Panc1 (cell line): ENCODE results near the genes IGDCC4 and INTS14.

DNA sequence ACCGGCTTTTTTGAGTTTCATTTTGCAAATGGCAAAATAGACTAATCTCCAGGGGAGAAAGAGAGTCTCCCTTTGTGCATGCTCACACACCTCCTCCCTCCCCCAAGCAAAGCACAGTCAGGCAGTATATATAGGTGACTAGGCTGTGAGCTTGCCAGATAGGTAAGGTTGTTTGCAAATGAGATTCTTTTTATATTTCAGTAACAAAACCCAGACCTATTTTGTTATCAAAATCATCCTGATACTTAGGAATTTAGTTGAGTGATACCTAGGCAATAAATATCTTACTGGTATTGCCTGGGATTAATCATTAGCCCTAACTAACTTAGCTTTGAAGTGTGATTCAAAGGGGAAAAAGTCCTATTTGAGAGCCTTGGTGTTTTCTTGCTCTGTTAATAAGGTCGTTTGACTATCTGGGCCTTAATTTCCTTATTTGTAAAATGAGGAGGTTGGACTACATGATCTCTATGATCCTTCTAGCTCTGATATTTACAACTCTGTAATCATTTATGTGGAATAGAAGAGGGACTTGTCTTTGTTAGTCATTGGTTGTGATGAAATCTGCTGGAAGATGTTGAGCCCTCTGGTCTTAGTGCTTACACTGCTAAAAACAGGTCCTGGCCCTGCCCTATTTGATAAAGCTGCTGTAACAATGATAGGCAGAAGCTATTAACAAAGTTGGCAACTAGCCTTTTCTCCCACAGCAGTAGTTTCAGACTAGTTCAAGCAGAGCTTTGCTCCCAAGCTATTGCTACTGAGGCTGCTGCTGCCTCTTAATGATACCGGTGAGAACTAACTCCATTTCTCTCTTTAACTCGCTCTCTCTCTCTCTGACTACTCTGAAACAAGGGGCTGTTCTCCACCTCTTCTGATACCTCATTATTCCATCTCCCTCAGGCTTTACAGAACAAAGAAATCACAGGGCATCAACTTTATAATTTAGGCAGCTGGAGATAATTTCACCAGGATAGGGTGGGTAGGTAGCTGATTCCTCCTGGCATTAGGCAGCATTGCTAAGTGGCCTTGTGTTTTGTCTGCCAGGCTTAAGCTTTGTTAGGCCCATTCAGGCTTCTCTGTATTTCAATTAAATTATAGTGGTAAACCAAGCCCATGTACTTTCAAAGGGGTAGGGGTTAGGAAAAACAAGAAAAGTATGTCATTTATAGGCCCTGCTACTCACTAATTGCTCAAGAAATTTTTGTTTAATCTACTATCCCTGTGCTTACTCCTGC, 139.9 kb downstream of the RBPMS2 start:
- RRBS, 2 experiments = no CpG with 5 or more reads among the region's 4 CpGs

DNA sequence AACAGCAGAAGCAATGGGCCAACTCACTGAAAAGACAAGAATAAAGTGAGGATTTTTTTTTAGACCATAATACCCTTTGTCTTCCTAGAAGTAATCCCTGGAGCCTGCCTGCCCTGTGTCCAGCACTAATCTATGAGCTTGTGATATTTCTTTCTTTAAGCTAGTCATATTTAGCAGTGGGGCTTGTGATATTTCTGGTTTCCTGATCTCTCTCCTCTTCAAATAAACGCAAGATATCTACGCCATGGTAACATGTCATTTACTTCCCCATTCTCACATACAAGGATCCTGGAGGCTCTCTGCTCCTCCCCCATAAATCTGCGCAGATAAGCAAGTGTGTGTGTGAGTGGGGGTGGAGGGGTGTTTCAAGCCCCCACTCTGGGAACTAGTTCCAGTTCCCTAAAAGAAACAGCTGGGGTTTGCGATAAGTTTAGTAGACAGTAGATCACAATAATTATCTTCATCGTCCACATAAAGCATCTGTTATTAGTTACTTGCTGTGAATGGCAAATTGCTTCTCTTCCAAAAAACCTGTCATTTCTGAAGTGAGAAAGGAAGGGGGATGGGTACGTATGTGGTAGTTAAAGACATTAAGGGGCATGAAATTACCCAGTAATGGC, 79.9 kb downstream of the RBPMS2 start:
- RRBS, 2 experiments = no CpG with 5 or more reads among the region's 6 CpGs

DNA sequence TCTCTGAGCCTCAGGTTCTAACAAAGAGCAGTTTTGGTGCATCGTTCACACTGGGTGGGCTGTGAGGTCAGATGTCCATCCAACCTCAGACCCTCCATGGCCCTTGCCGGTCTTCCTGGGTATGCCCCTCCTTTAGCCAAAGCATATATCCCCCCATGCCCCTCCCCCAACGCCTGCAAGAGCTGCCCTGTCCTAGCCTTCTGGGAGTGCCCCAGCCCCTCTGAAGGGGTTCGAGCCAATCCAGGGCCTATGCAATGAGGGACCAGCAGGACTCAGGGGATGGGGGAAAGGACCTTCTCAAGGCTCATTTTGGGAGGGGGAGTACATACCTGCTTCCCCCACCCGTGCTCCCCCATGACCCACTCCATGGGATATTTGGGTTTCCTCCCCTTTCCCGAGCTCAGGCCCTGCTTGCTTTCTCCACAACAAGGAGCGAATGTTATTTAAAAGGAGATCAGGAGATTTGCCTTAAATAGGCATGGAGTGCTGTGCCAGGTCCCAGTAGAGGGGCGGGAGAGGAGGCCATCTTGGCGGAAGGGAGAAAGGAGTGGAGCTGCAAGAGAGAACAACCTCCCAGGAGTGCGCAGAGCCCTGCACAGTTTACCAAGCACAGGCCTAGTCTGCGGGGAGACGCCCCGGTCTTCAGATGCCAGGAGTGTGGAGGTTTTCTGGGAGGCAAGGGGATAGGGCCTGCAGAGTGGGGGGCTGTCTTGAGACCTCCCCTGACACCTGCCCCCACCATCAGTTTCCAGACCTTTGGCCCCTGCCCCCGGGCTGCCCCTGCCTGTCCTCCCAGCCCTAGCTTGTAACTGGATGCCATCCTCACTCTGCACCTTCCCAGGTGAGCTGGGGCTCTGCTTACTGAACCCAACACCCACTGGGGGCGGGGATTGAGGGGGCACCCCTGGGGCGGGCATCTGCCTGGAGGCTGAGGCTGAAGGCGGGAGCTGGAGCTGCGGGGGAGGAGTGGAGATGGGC, 18.1 kb downstream of the PIF1 start:
- RRBS, 2 experiments = no CpG with 5 or more reads among the region's 18 CpGs

- RRBS, 2 experiments = no CpG with 5 or more reads among the region's 8 CpGs
Observed at GRCh38 chr15:64842435-64842981, 793 bp downstream of the PLEKHO2 start.

DNA sequence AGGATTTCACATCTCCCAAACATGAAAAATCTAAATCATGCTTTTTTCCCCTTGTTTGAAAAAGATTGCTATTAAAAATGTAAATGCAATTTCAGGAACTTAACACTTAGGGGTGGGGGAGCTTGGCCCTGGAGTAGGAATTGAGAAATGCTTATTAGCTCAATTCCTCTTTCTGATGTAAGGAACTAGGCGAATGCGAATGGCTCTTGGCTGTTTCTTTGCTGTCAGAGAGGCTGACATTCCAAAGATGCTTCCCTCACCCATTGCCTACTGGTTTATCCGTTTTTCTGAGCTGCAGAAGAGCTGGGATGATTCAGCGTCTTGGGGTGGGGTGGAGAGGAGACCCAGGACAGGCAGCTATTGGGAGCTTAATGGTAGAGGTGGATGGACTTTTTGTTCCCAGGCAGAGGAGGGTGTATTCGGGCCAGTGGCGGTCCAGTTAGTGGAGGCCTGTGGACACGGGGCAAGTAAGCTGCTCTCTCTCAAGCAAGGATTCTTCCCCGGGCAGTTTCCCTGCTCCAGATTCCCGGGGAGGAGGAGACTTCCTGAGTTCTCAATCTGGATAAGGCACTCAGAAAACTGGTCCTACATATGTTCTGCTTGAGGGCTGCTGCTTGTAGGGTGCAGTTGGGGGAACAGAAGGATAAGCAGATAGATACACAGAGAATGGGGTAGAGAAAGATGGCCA, 9.8 kb downstream of the PLEKHO2 start:
- RRBS, 2 experiments = no CpG with 5 or more reads among the region's 9 CpGs

DNA sequence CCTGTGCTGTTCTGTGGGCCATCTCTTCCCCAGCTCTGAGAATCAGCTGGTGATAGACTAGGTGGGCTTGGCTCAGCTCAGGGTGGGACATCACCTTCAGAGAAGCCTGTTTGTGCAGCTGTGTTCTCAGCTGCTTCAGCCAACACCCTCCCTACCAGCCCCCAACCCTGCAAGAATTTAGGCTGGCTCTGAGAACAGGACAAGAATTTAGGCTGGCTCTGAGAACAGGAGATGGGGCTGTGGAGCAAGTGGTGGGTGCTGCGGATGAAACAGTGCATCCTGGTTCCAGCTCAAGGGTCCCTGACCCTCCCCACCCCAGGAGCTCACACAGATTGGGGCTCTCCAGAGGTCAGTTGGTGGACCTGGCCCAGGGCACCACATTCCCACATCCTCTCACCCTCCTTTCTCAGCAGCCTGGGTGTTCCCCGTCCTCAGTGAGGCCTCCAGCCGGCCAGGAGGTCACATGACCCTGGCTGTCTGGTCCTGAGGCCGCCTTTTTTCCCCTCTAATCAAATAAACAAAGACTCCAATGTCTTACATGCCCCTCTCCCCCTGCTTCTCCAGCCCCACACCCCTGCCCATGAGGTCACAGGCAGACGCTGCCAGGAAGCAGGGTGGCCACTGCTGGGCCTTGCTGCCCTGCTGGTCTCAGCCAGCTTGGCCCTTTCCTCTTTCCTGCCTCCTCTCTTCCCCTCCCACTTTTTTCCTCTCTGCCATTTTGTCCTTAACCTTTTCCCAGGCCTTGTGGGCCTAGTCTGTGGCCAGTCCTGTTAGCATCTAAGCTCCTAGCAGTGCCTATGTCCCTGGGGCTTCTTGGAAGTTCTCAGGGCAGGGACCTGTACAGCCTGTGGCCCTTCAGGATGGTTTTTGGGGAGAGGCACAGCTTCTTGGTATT, 15.0 kb downstream of the PLEKHO2 start:
- RRBS, 2 experiments = no CpG with 5 or more reads among the region's 5 CpGs

DNA sequence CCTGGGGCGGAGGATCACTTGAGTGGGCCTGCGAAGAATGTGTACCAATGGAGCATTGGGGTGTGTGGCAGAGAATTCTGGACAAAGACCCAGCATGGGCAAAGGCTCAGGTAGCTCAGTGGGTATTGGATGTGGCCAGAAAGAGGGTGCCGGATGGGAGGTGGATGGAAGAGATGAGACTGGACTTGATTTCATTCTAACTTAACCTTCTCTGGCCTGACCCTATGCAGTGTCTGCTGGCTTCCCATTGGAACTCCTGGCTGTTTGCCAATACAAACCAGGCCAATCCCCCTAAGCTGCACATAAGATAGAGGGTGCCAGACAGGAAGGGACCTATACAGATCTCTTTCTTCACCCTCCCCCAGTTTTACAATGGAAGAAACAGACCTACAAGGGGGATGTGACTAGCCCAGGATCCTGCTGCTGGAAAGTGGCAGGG, 1.2 kb downstream of the ANKDD1A start:
- RRBS, 2 experiments = no CpG with 5 or more reads among the region's 3 CpGs

DNA sequence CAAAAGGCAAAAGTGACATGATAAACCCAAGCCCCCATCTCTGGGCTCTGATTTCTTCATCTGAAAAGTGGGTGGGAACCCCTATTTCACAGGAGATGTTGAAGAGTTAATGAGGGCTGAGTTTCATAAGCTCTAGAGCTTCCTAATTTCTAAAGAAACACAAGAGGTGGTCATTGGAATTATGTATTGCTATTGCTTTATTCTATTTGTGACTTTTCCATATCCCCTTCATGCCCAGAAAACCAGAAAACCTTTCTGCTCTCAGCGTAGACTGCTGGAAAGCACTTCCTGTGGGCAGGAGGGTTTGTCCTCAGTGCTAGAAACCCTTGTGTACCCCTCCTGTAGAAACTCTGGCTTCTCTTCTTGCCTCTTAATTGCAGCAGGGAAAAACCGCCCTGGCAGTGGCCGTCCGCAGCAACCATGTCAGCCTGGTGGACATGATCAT, 32.6 kb downstream of the ANKDD1A start:
- RRBS, 2 experiments = no CpG with 5 or more reads among the region's 4 CpGs

DNA sequence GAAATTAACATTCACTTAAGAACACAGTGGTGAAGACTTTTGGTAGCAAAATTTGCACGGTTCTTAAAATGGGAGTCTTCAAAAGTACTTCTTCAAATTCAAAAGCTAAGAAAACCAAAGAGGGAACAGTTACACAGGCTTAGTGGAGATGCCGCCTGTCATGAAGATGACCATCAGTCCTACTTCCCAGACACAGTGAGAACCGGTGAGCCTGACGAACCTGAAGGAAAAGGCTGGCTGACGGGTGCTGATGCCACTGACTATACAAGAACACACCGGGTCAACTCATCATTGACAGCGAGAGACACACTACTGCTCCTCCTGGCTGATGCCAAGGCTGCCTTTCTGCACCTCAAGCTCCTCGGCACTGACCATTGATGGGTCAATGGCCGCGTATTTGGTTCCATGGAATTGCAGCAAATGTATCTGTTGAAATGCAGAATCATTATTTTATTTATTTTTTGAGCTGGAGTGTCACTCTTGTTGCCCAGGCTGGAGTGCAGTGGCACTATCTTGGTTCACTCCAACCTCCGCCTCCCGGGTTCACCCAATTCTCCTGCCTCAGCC, 26.3 kb downstream of the SPG21 start:
- RRBS, 2 experiments = 99 to 100% methylated on average over 1 to 2 of the region's 12 CpGs

DNA sequence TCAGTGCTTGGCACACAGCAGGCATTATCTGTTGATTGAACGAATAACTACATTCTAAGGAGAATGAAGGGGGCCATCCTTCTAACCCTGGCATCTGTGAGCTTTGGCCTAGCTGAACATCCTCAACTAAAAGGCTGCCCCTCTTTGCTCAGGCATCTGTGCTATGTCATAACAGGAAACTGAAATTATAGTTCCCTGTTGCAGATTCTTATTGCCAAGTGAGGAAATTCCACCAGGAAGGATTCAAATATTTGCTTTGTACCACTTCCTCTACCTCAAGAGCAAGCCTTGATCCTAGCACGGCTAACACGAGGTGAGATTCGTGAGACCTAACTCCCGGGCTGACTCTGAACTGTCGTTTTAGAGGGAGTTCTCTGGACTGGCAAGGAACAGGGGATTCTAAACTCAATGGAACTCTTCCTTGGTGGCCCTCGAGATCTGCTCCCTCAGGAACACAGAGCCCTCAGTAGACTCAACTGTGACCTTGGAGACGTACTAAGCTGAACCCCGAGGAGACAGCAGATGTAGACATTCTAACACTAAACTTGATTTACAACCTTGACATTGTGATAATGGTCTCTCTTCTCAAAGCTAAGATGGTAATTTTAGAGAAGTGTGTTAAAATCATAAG, 4.3 kb downstream of the SPG21 start:
- RRBS, 2 experiments = no CpG with 5 or more reads among the region's 9 CpGs

GRCh38 chr15:65009370-65010019, 19.8 kb upstream of the SPG21 start:
- RRBS, 2 experiments = no CpG with 5 or more reads among the region's 5 CpGs

- RRBS, 2 experiments = no CpG with 5 or more reads among the region's 4 CpGs
Observed at GRCh38 chr15:65311831-65312335, 25.2 kb upstream of the PARP16 start.

- RRBS, 2 experiments = 37 to 42% methylated on average over 2 of the region's 15 CpGs
Observed at GRCh38 chr15:65414666-65415753, 7.7 kb downstream of the IGDCC4 start.

- RRBS, 2 experiments = 1 to 6% methylated on average over 75 of the region's 112 CpGs
Observed at GRCh38 chr15:65422614-65423765, at the start of gene IGDCC4. Gene IGDCC4, minus strand, starts transcription at chr15:65422947.

- RRBS, 2 experiments = 2 to 7% methylated on average over 23 to 34 of the region's 74 CpGs
Observed at GRCh38 chr15:65610593-65611883, at the start of gene INTS14. Gene INTS14, minus strand, starts transcription at chr15:65611131.

DNA sequence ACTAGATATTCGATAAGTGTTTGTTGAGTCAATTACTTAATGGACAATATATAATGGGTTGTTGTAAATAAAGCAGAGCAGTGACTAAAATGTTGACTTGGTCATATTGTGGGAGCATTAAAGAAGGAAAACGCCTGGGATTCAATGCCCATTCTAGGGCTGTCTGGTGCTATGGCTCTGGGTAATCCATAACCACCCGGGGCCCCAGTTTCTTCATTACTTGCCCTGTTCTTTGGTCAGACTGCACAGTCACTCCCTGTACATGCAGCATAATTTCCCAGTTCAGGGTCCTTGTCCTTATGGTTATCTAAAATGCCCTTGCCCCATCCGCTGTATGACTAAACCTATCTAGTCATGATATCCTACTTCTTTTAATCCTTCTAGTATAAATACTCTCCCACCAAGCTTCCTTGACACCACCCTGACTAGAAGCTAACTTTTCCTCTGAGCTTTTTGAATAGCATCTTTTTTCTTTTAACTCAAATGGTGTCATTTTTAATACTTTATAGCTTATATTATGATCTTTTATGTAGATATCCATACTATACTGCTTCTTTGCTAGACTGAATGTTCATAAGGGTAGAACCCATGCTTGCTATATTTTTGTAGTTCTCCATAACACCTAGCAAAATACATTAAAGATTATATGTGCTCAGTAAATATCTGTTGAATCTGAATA, 27.6 kb upstream of the DENND4A start:
- RRBS, 2 experiments = no CpG with 5 or more reads among the region's 4 CpGs

DNA sequence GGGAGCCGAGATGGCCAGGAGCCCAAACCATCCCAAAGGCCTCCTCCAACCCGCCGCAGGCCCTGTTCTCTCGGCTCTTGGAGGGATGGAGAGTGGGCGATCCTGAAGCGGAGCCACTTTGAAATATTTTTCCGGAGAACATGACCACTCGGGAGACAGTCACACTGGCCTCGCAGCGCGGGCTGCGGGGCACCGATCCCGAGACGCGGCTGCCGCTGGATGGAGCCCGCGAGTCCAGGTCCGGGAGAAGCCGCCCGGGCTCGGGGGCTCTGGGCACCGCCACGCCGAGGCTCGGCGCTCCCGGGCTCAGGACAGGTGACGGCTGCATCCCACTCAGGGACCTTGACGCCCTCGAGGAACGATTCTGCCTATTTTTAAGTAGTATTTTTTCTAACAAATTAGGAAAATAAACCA, 1.2 kb downstream of the MEGF11 start:
- RRBS, 2 experiments = under 1 to 7% methylated on average over 12 to 14 of the region's 33 CpGs

DNA sequence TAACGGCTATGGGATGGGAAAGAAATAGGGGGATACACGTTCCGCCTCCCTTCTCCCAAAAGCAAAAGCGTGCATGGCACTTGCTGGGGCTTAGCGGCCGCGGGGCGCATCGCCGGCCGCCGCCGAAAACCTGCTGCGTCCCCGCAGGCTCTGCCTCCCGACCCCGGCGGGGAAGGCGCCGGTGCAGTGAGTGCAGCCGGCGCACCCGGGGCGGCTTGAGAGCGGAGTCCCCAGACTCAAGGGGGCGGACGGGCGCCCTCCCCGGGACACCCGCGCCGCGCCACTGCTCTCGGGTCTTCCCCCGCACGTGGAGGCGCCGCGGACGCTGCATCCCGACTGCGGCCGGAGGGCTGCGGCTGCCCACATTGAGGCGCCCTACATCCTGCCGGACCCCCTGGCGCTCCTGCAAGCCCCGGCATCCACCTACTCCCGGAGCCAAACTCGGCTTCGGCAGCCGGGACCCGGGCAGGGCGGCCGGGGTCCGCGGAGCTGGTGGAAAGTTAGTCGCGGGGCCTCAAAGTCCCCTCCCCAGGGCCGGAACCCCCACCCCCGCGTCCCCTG, 480 bp downstream of the MEGF11 start:
- RRBS, 2 experiments = 3 to 7% methylated on average over 36 to 37 of the region's 62 CpGs

DNA sequence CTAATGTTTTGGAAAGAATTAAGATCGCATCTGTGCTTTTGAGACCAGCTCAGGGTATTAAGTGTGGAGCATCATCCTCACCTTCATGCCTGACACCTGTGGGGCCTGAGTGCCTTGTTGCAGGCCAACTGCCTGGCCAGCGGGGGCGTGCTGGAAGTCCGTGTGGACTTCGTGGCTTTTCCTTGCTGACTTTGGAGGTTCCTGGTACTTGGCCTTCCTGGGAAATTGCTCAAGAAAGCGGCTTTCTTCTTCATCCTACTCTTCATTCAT, 1.0 kb downstream of the MAP2K1 start:
- RRBS, 2 experiments = no CpG with 5 or more reads among the region's 6 CpGs

GRCh38 chr15:66500900-66501734, 3.5 kb downstream of the RPL4 start:
- RRBS, 2 experiments = no CpG with 5 or more reads among the region's 13 CpGs